ENCODE data around the gene RGPD6.

GRCh38 chr2:108612104-108613109 lies 78.1 kb downstream of the LIMS1 start:
- RRBS = 97% methylated on average over 5 of the region's 14 CpGs

DNA sequence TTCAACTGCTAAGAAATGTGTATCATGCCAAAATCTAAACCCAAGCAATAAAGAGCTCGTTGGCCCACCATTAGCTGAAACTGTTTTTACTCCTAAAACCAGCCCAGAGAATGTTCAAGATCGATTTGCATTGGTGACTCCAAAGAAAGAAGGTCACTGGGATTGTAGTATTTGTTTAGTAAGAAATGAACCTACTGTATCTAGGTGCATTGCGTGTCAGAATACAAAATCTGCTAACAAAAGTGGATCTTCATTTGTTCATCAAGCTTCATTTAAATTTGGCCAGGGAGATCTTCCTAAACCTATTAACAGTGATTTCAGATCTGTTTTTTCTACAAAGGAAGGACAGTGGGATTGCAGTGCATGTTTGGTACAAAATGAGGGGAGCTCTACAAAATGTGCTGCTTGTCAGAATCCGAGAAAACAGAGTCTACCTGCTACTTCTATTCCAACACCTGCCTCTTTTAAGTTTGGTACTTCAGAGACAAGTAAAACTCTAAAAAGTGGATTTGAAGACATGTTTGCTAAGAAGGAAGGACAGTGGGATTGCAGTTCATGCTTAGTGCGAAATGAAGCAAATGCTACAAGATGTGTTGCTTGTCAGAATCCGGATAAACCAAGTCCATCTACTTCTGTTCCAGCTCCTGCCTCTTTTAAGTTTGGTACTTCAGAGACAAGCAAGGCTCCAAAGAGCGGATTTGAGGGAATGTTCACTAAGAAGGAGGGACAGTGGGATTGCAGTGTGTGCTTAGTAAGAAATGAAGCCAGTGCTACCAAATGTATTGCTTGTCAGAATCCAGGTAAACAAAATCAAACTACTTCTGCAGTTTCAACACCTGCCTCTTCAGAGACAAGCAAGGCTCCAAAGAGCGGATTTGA lies 21.7 kb upstream of the CCDC138 start:
- RRBS = no CpG with 5 or more reads among the region's 8 CpGs

GRCh38 chr2:108766303-108767071 lies 20.1 kb upstream of the CCDC138 start:
- RRBS = no CpG with 5 or more reads among the region's 11 CpGs

DNA sequence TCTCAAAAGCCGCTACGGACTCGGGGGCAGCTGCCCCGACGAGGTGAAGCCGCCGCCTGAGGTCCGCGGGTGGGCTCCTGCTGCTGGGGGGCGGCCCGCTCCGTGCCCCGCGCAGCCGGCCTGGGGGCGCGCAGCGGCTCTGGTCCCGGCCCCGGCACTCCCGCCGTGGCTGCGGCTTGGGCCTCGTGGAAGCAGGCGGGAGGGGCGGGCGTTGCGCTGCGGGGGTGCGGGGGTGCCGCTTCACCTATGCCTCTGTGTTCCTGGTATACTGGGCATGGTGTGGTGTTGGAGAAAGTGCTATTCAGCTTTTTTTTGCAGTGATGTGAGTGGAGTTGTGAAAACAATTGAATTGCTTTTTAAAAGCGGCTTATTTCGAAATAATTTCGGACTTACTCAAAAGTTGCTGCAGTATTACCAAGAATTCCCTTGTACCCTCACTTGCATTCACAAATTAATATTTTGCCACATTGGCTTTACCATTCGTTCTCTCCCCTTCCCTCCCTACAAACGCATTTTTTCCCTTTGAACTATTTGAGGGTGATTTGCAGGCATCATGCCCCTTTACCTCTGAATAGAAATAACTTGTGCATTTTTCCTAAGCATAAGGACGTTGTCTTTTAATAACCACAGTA lies 418 bp downstream of the CCDC138 start:
- RRBS = no CpG with 5 or more reads among the region's 37 CpGs

GRCh38 chr2:108957978-108958243 lies 31.1 kb downstream of the EDAR start:
- RRBS = no CpG with 5 or more reads among the region's 4 CpGs

GRCh38 chr2:108970398-108970804 lies 18.6 kb downstream of the EDAR start:
- RRBS = no CpG with 5 or more reads among the region's 2 CpGs

- RRBS = no CpG with 5 or more reads among the region's 4 CpGs
Observed at GRCh38 chr2:108993563-108993982, 4.6 kb upstream of the EDAR start.

- RRBS = 100% methylated on average over 3 of the region's 13 CpGs
Observed at GRCh38 chr2:109143435-109144355, 14.7 kb downstream of the SH3RF3 start.

DNA sequence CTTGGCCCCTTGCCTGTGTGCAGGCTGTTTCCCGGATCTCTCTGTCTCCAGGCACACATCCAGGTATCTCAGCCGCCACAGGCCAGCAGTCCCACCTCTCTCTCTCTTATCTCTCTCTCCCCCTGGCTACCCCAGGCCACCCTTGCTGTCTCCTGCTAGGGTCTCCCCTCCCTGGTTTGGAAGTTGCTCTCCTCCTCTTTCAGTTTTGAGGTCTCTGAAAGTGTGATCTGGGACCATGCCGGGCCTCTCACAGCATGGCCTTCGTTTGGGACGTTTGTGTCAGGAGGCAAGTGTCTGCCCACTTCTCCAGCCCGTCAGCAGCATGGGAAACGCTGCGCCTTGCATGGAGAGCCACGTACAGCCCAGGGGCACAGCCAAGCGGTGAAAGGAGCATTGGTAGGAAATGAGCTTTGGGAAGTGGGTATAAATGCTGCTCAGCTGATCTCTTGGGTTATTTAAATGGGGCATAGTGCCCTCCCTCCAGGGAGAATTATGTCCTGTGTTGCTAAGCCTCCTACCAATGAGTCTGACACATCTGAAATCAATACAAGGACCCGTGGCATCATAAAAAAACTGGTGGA lies 72.5 kb downstream of the SH3RF3 start:
- RRBS = no CpG with 5 or more reads among the region's 11 CpGs

DNA sequence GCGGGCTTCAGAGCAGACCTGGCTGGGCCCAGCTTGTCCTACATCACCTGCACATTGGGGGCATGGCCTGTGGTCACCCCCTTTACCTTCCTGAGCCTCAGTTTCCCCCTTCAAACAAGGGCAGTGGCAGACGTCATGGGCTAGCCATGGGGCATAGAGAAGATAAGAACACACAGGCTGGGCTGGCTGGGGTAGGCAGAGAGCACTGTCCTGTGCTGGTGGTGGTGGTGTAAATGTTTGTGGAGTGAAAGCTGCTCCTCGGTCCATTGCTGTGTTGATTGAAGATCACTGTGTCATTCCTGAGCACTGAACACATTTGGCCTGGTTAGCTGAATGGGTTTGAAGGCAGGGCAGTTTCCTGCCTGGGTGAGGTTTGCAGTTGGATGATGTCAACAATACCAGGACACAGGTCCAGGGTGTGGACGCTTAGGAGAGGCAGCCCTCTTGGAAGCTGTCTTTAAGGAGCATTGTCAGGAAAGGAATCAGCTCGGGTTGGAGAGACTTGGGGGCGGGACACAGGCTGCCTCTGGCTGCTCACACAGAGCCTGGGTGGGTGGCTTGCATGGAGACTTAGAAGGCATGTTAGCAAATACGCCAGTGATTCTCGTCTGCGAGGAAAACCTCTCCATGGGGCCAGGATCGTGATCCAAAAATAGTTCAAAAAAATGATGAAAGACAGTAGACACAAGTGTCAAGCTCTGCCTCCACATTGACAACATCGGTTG lies 237.7 kb downstream of the SEPTIN10 start:
- RRBS = no CpG with 5 or more reads among the region's 11 CpGs

GRCh38 chr2:109615694-109616465 lies 1.7 kb downstream of the SOWAHC start:
- RRBS = no CpG with 5 or more reads among the region's 22 CpGs

DNA sequence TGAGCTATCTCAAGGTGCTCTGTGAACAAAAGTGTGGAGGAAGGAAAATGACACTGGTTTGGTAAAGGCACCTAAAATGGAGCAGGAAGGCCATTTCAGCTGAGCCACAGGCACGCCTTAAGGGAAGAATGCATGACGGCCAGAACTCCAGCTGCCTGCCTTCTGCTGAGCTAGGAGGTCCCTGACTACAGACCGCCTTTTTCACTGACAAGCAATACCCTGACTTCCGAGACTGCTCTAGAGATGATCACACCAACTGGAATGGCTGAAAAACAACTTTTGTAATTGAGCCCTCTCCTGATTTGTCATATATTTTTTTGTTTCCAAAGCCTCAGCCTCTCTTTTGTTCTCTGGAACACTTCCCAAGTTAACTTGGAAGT lies 61.0 kb downstream of the MALL start:
- RRBS = no CpG with 5 or more reads among the region's 4 CpGs

- RRBS = no CpG with 5 or more reads among the region's 7 CpGs
Observed at GRCh38 chr2:110105950-110106501, 9.6 kb downstream of the MALL start.

- RRBS = no CpG with 5 or more reads among the region's 33 CpGs
Observed at GRCh38 chr2:110577017-110577296, at the start of gene RGPD6. RGPD6 (minus strand) TSS chr2:110577222.

- RRBS = no CpG with 5 or more reads among the region's 6 CpGs
Observed at GRCh38 chr2:111030125-111030596, 90.6 kb upstream of the BCL2L11 start.

- RRBS = no CpG with 5 or more reads among the region's 11 CpGs
Observed at GRCh38 chr2:111766928-111767592, 116.9 kb downstream of the ANAPC1 start.

DNA sequence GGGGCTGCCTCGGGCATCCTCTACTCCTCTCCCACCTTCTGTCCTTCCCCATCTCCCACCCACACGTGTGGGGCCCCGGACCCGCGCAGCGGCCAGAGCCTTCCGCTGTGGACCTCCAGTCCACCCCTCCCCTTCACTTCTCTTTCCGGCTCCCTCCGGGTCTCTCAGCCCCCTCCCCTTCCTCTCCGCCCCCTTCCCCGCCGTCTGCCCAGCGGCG lies 323 bp upstream of the MERTK start:
- RRBS = 1% methylated on average over 7 of the region's 14 CpGs

- RRBS = no CpG with 5 or more reads among the region's 4 CpGs
Observed at GRCh38 chr2:111923148-111923702, 24.8 kb downstream of the MERTK start.

DNA sequence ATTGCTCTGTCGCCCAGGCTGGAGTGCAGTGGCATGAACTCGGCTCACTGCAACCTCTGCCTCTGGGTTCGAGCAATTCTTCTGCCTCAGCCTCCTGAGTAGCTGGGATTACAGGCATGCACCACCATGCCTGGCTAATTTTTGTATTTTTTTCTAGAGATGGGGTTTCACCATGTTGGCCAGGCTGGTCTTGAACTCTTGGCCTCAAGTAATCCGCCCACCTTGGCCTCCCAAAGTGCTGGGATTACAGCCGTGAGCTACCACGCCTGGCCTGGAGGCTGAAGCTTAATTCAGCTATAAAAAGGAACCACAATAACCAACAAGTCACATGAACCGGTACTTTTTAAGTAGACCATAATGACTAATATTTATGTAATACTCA lies 49.2 kb upstream of the TMEM87B start:
- RRBS = no CpG with 5 or more reads among the region's 7 CpGs

Data from NB4 (cell line).